Cerebellum (tissue), 5 donors: ENCODE measurements around a stretch of chr10.

- PRO-cap, 3 experiments: no peak in any of the 3 experiments
- RAMPAGE, long total RNA: no peak
Observed at GRCh38 chr10:80357375-80357599, 706 bp downstream of the DYDC2 start.

DNA sequence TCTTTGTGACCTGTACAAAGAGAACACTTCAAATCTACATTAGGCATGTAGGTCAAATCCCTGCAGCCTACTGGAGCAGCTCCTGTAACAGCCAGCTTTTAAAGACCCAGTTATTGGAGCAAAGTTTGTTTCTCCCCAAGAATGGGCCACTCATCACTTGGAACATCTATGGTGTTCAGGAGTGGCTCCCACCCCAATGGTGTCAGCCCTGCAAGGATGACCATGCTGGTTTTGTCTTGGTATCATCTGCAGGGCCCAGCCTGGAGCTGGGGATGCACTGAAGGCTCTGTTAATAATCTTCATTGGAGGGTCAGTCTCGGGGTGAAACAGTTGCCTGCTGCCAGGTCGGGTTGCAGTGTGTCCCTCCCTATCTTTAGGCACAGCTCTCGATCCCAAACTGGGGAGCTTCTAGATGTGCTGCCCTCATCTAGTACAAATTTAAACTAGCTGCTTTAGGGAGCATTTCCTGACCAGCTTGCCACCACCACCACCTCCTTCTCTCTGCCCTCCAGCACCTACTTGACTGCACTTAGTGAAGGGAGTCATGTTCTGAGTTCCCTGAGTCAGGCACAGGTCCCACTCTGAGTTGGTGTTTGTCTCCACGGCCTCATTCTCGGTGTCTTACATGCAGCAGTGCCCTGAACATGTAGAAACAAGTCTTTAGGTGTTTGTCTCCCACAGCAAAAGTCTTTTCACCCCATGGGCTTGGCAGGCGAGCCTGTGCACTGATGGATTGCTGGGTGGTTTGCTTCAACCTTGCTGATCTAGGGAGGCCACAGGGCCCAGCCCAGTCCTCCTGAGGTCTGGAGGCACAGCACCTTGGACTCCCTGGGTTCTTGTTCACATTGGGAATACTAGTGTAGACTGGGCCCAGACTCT is 16.7 kb downstream of the TSPAN14 start:
- PRO-cap, 3 experiments: no peak in any of the 3 experiments
- RAMPAGE, long total RNA: no peak

DNA sequence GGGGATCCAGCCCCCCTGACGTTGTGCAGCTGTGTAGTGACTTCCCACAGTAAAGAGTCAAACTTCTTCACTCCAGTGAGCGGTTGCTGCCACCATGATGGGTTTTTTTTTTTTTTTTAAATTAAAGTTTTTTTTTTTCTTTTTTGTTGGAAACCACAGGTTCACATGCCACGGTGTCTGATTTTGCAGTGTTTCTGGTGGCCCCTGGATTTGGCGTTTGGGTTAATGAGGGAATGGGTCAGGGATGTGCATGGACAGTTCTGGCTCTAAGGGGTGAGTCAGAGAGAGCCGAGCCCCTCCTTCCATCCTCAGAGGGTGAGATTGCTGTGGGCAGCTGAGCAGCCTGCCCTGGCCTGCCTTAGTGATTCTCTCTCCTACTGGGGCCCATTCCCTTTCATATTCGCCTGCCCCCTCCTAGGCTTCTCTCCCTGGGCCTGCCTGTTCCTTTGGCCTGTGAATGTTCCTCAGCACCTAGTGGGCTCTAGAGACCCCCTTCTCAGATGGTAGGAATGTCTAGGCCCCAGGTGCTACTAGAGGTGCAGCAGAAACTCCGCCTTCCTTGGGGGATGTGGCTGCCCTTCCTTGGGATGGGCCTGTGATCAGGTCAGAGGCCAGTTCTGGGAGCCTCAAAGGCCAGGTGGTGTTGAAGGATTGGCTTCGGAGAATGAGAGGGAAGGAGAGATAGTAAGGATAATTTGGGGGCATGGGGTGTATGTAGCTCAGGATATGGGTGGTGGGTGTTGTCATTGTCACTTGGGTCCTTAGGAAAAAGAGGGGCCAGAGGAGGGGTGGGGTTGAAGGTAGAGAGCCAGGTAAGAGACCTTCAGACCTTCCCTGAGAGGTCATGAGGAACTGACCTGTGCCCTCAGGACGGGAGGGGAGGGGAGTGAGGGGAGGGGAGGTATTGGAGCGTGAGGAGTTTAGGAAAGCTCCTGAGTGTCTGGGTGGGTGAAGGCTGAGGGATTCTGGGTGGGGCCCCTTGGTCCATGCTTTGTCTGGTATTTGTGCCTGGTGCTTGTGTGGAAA is 19.8 kb downstream of the TSPAN14 start:
- PRO-cap, 3 experiments: no peak in any of the 3 experiments
- RAMPAGE, long total RNA: no peak

DNA sequence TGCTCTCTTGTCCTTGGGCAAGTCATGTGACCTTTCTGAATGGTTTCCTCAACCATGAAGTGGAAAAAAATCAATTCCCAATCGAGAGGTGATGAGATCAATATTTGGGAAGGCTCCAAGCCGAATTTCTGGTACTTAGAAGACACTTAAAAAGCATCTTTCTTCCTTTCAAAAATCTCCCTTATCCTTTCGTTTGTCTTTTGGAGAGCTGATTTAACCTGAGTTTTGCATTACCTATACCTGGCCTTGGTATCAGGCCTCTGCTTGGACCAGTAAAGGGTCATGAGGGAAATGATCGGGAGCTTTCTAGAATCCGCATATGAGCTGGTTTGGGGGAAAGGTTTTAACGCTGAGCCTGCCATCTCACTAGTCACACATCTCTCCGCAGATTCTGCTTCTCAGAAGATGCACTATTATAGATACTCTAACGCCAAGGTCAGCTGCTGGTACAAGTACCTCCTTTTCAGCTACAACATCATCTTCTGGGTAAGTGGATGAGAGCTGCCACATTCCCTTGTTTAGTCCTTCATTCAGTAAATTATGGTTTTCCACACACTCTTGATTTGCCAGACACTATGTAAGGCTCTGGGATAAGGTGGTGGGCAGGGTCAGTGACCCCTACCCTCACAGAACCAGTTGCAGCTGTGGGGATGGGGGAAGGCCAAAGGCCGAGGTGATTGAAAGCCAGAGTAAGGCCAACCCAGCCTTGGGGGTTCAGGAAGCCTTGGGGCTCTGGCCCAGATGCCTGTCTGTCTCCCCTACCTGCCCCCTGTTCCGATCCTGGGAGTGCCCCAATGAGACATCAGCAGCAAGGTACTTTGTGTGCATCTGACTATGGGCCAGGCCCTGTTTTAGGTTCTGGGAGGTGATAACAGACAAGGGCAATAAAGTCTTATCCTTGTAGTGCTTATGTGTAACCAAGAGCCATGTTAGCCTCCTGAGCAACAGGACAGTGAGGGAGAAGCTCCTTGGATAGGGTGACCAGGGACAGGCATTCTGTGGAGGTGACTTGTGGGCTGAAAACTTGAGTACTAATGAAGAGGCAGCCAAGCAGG is 35.0 kb downstream of the TSPAN14 start:
- PRO-cap, 3 experiments: no peak in any of the 3 experiments
- RAMPAGE, long total RNA: no peak

- PRO-cap, 3 experiments: no peak in any of the 3 experiments
- RAMPAGE, long total RNA: no peak
Observed at GRCh38 chr10:80498643-80499528, 38.8 kb upstream of the SH2D4B start.

GRCh38 chr10:80526078-80526651 is 11.5 kb upstream of the SH2D4B start:
- PRO-cap, 3 experiments: no peak in any of the 3 experiments
- RAMPAGE, long total RNA: no peak

GRCh38 chr10:84138595-84139168 is 627 bp upstream of the GHITM start:
- PRO-cap, 3 experiments: no peak in any of the 3 experiments
- RAMPAGE, long total RNA: no peak

DNA sequence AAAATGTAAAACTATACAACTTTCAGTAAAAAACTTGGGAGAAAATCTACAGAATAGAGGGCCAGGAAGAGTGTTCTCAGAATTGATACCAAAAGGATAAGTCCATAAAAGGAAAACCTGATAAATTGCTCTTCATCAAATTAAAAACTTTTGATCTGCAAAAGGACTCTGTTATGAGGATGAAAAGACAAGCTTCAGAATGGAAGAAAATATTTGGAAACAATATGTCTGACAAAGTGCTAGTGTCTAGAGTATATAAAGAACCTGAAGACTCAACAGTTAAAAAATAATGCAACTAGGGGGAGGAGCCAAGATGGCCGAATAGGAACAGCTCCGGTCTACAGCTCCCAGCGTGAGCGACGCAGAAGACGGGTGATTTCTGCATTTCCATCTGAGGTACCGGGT is 34.8 kb downstream of the RGR start:
- PRO-cap, 3 experiments: no peak in any of the 3 experiments
- RAMPAGE, long total RNA: no peak

- PRO-cap, 3 experiments: no peak in any of the 3 experiments
- RAMPAGE, long total RNA: no peak
Observed at GRCh38 chr10:84296401-84297135, 31.8 kb upstream of the CCSER2 start.

- PRO-cap, 3 experiments: no peak in any of the 3 experiments
- RAMPAGE, long total RNA: no peak
Observed at GRCh38 chr10:84344297-84345275, 16.2 kb downstream of the CCSER2 start.

- PRO-cap, 3 experiments: no peak in any of the 3 experiments
- RAMPAGE, long total RNA: no peak
Observed at GRCh38 chr10:84438077-84438867, 109.9 kb downstream of the CCSER2 start.

- PRO-cap, 3 experiments: no peak in any of the 3 experiments
- RAMPAGE, long total RNA: no peak
Observed at GRCh38 chr10:84836876-84837343, 508.5 kb downstream of the CCSER2 start.

DNA sequence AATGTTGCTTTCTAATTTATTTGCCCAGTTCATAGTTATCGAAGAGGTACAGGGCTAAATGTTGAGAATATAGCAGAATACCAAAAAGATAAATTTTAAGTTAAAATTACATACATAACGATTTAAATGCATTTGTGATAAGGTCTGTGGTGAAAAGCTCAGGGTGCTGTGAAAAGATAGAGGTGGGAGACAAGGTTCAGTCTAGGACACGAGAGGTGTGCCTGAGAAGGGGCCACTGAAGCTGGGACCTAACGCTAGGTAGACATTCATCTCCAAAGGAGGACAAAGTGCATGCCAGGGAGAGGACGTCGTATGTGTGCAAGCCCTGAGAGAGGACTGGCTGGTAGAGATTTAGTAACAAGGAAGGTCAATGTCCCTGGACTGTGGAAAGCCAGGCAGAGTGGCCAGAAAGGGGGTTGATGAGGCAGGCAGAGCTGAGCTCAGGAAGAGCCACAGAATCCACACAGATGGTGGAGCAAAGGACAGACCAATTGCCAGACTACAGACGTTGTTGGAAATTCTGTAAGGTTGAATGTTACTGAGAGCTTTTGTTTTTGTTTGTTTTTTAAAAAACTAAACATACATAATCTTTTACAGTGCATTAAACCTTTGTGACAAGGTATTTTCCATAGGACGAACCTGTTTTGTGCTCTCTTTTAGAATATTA is 817.6 kb downstream of the CCSER2 start:
- PRO-cap, 3 experiments: no peak in any of the 3 experiments
- RAMPAGE, long total RNA: no peak

DNA sequence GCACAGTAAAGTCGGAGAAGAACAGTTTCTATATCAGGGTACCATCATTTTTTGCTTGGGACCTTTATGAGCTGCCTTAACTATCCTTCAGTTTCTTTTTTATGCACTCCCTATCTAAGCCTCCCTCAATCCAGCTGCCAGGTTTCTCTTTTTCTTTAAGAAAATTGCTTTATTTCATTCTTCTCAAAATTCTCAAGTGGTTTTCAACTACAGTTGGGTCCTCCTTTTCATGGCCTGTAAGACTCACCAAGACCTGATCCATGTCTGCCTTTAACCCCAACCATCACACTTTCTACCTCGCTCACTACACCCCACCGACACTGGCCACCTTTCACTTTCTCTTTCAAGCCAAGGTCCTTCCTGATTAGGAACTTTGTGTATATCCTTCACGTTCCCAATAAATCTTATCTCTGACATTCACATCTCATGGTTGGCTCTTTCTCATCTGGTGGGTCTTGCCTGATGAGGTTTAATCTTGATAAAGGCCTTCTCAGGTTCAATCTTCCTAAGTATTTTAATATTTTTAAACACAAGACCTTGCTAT is 625.0 kb downstream of the GRID1 start:
- PRO-cap, 3 experiments: no peak in any of the 3 experiments
- RAMPAGE, long total RNA: no peak

DNA sequence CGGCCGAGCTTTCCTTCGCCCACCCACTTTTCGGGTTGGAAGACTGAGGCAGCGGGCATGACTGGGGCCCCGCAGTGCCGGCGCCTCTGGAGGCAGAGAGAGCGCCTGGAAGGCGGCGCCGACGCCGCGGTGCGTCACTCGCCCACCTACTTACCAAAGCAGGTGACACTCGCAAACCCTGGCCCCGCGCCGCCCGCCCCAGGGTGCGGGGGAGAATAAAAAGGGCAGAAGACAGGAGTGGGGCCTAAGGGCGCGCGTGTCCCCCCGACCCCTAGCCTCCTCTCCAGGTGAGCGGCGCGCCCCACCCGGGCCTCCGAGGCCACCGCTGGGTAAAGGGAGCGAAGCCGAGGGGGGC is 34.2 kb upstream of the GRID1 start:
- PRO-cap, 3 experiments: peak in 1 of 3 experiments; most common plus-strand start position 134 of the sequence (in 1); most common minus-strand start position 96 of the sequence (in 1)
- RAMPAGE, long total RNA: no peak

- PRO-cap, 3 experiments: no peak in any of the 3 experiments
- RAMPAGE, long total RNA: no peak
Observed at GRCh38 chr10:86401192-86401962, 34.8 kb upstream of the GRID1 start.

GRCh38 chr10:86402993-86403463 is 36.4 kb upstream of the GRID1 start:
- PRO-cap, 3 experiments: no peak in any of the 3 experiments
- RAMPAGE, long total RNA: no peak

DNA sequence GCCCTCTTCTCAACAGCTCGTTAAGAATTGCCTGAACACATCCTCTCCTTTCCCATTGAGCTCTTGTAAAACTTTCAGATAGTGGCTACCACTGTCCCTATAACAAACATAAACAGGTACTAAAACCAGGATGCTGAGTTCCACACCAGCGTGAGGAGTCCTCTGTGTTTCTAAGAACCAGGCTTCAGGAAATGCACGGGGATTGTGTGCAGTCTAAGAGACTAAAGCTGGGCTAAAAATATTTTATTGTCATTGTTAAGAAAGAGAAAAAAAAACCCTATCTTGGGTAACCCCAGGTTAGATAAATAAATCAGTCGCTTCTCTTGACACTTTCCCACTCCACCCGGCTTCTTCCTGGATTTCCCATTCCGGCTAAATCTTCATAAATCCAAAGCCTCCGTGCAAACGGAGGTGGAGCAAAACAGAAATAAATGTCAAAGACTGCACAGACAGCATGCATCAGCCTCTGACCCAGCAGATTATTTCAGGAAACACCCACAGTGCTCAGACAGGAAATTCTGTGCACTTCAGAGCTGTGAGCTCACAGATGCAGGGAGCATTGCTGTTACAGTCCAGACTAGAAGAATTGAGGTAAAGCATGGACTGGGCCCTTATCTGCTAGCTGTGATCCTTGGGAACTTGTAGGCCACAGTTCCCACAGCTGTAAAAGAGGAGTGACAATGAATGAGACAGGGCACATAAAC is 44.7 kb upstream of the GRID1 start:
- PRO-cap, 3 experiments: no peak in any of the 3 experiments
- RAMPAGE, long total RNA: no peak

DNA sequence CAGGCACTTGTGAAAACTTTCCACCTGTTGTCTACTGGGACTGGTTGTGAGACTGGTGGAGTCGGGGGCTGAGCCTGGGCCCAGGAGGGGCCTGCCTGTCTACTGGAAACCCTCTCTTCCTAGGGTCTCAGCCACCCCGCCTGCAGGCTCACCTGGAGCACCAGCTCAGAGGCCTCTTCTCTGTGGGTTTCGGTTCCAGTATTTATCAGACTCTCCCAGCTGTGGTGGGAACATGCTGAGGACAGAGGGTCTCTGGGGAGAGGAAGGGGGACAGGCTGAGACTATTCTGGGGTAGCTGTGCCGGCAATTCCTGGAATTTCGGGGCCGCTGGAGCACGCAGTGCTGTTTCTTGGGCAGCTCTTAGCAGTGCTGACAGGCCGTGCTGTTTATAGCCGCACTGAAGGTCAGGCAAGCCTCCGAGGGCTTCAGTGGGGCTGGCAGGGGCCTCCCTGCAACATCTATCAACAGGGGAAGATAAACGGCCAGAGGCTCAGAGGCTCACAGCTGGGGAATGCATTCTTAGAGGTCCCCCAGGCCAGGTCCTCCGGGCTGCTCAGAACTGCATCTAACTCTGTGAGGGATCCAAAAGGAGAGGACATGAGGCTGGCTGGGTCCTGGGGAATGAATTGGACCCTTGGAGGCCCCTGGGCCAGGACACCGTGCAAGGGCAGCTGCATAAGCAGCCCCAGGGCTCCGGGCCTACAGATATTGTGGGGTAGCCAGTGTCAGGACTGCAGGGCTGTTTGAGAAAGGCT is 4.0 kb downstream of the LDB3 start:
- PRO-cap, 3 experiments: no peak in any of the 3 experiments
- RAMPAGE, long total RNA: no peak

DNA sequence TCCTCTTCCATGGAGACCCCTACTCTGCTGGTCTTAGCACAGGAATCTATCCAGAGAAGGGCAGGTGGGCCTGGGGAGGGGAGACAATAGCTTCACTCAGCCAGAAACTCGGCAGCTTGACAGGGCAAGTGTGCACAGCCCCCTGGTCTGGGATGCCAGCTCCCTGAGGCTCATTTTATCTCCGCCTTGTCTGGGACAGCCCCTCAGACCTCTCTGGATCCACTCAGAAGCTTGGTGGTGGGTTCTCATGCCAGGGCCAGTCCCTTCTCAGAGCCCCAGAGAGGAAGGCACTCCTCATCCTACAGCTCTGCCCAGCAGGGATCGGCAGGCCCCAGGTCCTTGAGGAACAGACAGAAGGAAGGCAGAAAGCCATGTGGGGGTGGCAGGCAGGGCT is 40.3 kb downstream of the LDB3 start:
- PRO-cap, 3 experiments: no peak in any of the 3 experiments
- RAMPAGE, long total RNA: no peak